Endodermal cell (in vitro differentiated cells): ENCODE data around the genes LAS1L and HEPH.

DNA sequence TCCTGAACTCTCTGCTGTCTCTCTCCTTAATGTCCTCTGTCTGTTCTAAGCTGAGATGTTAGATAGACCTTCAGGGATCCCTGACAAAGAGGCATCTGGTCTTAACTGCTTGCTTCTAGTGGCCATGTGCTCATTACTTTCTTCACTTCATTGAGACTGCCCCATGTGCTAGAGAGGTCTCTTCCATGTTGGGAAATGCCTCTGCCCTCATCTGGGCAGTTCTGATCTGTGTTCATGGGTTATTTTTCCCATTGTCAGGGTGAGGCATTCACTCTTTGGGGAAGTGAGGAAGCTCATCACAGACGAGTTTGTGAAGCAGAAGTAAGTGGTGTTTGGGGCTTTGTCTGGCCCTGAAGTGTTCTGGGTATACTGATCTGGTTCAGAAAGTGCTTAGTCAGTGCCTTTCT, 6.2 kb downstream of the TRO start:
- PRO-cap: no peak

- PRO-cap: no peak
These were observed 920 bp downstream of the MAGEH1 start for GRCh38 chrX:55452393-55453701.

- PRO-cap: no peak
These were observed 29.0 kb upstream of the RRAGB start for GRCh38 chrX:55688439-55689030.

DNA sequence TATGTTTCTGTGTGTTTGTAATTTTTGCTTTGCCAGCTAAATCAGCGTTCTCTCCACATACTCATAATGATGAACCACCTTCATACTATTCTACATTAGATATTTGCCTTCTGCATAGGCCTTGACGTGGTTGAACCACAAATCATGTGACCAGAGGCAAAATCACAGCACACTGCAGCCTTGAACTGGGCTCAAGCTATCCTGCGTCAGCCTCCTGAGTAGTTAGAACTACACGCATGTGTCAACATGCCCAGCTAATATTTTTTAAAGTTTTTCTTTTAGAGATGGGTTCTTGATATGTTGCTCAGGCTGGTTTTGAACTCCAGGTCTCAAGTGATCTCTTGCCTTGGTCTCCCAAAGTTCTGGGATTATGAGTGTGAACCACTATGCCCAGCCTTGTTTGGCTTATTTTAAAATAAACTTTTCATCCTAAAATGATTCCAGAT, 9.6 kb downstream of the UBQLN2 start:
- PRO-cap: no peak

GRCh38 chrX:56813171-56814005, 84.3 kb downstream of the NBDY start:
- PRO-cap: no peak

DNA sequence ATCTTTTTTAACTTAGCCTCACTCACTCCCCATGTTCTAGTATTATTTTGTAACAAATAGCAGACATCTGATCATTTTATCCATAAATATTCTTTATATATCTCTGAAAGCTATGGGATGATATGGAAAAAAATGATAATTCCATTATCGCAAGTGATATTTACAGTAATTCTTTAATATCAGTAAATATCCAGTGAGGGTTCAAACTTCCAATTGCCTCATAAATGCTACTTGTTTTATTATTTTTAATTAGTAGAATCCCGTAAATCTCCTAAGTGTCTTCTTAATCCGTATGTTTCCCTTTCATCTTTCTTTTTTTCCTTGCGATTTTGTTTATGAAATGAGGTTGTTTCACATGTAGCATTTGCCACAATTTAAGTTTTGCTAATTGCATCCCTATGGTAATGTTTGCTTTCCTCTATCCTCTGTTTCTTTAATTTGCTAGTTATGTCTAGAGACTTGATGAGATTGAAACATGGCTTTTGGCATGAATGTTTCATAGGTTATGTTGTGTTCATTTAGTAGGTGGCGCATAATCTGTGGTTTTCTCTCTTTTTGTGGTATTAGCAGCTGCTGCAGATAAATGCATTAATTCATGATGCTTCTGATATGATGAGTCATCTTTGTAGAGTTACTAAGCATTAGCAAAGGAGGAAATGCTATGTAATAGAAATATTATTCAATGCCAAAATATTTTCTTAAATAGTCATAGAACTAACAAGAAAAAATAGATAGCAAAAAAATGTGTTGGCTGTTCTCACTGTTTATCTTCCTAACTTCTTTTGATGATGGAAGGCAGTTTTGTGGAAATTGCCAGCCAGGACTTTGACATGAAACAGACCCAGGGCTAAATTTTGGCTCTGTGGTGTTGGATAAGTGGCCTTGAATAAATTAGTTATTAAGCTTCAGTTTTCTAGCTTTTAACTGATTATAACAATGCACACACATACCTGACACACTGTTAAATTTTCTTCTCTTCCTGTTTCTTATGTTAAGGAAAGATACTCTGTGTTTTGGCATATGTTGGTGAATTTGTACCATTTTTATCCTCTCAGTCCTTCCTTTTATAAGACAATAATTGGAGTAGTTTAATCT, 3.5 kb downstream of the ZXDB start:
- PRO-cap: no peak

DNA sequence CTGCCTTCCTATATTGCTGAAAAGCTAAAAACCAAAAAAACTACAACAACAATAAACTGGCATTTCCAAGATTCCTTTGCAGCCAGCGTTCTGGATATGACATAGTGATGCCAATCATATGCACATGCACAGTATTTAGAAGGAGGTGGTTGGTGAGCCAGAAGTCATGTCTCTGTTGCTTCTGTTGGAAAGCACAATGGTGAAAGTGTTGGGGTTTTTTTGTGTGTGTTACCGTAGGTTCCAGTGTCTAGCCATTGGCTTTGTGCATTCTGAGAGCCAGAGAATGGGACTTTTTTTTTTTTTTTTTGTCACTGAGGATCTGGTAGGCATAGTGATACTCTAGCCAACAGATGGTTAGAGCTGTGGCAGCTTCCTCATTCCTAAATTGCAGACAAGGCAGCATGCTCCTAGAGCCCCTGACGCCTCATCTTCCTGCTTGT, 27.2 kb downstream of the ARHGEF9 start:
- PRO-cap: no peak

DNA sequence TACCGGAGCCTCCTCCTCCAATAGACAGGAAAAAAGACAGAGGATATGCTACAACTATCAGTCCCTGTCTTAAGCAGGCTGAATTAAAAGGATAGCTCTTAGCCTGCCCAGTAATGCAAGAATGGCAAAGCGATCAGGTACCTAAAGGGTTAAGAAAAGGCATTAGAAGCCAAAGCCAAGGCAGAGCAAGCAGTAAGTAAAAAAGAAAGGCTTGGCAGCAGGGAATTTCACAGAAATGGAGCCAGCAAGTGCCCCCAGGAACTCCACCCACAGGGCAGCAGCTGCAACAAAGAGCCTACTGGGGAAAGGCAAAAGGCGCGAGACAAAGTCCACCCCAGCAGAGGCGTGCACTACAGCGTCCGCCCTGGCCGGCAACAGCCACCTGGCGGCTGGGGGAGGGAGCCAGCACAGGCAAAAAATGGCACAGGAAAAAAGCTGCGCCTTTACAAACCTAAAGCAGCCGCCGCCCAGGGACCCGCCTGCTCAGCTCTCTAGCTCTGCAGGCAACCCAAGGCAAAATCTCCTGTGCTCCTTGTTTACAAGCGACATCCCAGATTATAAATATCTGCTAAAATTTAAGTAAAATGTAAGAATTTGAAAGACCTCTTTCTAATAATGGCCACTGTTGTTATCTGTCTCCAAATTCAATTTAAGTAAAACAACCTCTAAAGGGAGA, 162.3 kb downstream of the ZC3H12B start:
- PRO-cap: bidirectional peak, plus-strand start at position 446 of the sequence, minus-strand start at position 288 of the sequence

DNA sequence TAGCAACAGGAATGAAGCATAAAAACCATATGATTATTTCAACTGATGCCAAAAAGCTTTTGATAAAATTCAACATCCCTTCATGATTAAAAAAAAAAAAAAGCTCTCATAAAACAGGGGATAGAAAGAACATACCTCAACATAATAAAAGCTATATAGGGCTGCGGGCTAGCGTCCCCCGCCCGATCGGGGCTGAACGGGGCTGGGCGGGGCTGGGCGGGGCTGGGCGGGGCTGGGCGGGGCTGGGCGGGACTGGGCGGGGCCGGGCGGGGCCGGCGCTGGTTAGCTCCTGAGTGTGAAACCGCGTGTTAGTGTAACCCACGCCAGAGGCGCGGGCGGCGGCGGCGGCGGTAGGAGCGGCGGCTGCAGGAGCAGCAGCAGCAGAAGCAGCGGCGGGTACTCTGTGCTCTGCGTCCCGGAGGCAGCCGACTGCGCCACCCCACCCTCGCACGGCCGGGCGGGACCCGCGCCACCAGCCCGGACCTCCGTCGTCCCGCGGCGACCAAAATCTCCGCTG, 128.2 kb downstream of the LAS1L start:
- PRO-cap: unidirectional peak, plus-strand start at position 326 of the sequence

DNA sequence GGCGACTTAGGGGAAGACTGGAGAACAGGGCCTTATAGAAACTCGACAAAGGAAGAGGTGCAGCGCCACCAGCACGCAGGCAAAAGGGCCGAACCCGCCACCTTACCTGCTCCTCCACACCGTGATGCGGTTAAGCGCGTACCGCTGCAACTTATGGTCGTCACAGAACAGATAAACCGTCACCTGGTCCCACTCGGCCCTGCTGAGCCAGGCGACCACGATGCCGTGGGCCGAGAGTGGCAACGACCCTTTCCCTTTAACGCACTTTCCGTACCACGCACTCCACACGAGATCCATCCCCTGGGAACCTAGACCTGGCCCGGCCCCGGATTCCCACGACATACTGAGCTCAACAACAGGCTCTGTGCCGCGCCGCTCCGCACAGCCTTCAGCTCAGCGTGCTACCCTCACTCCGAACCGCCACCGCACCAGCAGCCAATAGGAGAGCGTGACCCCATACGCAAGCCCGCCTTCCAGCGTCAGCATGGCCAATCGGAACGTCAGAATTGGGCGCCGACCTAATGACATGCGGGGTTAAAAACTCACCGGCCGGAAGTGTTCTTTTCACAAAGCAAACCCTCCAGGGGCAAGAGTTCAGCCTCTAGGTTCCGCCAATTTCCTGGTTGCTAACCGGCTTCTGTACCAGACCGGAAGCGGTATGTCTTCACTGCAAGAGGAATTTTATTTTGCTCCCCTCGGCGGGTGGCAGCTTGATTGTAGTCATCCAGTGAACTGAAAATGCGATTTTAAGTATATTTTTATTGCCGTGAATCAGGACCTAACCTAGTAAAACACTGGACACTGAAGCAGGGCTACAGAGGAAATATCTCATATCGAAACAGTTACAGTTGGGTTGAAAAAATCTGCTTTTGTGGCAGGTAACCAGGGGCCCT, at the start of gene LAS1L:
Gene LAS1L (minus strand): TSS at position 414 of the 893 bp plus-strand sequence.
- PRO-cap: bidirectional peak, plus-strand start at position 672 of the sequence, minus-strand start at position 366 of the sequence

DNA sequence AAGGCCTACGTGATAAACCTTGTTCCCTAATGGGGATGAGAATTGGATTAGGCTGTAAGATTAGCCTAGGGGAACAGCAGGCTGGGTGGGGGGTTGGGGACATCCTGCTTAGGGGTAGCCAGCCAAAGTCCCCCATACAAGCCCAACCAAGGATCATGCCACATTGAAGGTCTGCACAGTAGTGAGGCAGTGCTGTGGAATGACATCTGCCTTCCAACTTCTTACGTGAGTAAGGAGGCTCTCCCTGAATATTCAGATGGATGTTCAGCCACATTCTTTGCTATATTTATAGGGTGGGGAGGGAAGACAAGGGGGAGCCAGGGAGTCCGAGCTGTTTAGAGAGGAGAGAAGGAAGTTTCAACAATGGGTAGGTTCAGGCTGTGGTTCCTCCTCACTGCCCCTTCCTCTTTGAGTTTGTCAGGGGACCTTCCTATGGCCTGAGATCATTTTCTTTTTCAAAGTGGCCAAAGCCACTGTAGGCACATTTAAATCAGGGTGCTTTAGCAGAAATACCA, 29.7 kb downstream of the MSN start:
- PRO-cap: no peak

DNA sequence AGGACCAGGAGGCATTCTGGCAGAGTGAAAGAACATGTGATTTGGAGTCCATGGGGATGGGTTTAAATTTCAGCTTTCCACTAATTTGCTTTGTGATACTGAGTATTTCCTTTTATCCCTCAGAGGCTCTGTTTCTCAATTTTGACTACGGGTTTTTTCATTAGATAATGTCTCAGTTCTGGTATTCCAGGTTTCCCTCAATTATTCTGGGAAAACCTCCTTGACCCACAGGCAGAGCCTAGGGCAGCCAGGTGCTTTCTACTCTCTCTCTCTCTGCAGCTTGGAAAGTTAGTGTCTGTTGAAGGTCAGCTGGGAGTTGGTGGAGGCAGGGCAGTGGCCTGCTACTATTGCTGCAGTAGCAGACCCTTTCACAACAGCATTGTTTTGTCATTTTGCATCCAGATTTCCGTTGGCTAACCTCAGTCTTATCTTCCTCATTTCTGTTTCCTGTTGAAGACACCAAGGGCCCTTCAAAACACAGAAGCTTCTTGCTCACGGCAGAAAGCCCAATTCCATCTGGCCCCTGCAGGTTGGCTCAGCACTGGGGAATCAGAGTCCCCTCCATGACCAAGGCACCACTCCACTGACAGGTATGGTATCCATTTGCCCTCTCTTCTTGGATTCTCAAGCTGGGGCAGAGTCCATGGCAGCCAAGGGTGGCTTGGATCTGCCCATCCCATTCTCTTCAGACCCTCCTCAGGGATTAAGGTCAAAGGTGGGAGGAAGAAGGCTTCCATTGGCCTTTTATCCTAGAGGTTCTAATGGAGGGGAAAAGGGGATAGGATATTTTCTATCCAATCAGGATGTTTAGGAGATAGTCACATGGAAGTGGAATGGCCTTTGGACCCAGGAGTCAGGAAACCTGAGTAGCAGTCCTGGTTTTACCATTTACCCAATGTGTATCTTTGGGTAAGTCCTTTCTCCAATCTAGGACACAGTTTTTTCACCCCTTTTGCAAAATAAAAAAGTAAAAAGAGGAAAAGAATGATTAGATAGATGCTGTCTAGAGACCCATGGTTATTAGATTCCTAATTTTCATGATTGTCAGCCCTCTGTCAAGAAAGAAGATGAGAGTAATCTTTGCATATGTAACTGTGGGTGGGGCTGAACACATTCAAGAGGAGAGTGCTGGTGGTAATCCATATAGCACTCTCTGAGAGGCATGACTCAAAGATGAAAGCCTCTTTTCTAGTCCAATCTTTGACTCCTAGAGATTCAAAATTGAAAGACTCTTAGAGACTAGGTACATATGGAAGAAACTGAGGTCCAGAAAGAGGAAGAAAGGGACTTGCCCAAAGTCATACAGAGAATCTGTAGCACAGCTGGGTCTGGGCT, 24.5 kb downstream of the VSIG4 start:
- PRO-cap: no peak

DNA sequence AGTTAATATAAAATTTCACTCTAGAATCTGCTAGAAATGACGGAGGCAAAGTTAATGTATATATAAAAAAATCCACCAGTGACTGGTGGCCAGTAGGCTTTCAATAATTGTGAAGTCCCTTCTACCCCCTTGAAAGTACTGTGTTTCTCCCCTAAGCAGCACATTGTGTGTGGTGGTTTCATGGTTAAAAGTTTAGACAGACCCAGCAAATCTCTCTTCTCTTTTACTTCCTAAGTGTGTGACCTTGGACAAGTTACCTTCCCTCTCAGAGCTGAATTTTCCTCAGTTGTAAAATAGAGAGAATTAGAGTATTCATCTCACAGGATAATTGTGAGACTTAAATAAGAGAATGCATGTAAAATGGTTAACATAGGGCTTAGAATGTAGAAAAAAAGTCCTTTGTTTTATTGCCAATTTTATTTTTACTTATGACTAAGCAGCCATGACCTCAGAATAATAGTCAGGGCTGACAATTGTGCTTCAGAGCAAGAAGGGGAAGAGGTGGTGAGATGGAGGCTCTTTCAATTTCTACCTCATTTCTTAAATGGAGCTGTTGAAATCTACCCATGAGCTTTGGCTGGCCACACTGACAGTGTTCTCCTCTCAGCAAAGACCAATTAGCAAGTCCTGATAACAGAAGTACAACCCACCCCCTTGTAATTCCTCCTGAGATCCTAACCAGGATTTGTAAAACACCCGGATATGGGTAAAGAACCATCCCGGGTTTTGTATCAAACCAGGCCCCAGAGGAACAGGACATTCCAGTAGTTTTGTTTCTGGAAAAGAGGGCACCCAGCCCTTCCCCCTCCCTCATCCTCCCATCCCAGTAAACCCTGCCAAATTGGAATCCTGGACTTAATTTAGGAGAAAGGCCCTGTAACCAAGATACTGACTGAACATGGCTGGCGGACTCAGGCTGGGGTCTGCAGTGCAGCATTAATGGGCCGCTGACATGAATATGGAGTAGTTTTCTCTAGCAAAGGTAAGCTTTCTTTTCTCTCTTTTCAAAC, at the start of gene HEPH:
Gene HEPH (plus strand): TSS at position 759 of the 1,010 bp plus-strand sequence.
- PRO-cap: unidirectional peak, plus-strand start at position 729 of the sequence

GRCh38 chrX:66751355-66751772, 112.5 kb upstream of the EDA2R start:
- PRO-cap: no peak

DNA sequence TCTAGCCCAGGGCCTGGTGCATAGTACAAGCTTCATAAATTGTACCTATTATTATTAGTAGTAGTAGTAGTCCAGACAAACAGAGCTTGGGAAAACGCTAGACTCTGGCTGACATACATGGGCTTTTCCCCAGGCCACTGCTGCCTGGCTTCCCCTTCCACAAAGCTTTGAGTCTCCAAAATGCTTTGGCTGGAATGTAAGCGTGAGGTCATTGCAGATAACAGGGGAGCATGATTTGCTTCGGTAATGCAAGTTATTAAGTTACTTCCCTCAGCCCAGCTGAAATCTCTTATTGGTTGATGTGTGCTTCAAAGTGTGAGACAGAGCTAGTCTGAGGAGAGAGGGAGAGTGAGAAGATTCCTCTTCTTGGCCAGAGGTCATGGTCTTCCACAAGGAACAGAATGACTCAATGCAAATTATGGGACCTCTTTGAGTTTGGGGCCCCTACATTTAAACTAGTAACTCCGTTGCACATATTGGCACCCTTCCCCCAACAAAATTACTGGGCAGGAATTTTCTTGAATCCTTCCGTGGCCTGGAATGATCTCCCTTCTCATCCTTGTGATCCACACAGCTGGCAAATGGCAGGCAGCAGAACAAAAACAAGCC, 19.7 kb downstream of the AR start:
- PRO-cap: no peak

GRCh38 chrX:67694684-67694982, 150.8 kb downstream of the AR start:
- PRO-cap: no peak

GRCh38 chrX:68405290-68405915, 27.9 kb downstream of the OPHN1 start:
- PRO-cap: no peak

- PRO-cap: no peak
These were observed 5.2 kb upstream of the OPHN1 start for GRCh38 chrX:68438412-68438943.

DNA sequence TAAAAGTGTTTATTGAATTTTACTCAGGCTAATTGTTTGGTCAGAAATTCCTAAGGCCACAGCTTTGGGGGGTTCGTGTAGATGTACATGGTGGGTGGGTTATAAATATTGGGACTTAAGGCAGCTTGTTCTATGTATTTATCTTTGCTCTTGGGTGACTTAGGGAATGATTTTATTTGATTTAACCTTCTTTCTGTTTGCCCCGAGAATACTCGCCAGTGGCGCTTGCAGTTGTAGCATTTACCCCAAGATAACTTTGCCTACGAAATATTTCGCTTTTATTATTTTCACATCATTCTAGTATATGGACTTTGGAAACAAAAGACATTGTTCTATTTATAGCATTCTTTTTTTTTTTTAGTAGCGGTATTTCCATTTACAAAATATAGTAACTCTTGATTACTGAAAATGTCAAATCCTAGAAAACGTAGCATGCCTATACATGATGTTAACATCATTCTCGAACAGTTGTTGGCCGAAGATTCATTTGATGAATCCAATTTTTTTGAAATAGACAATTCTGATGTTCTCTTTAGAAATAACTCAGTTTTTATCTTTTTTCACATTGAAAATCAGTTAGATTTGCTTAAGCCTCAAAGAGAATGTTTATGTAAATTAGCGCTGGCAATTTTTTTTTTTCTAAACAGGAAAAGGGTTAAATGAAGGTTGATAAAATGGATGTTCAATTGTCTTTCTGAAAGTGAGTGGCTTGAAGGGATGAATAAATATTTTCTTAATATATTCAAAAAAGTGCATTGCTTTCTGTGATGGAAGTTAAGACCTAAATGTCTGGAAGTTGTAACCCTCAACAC, 35.3 kb downstream of the YIPF6 start:
- PRO-cap: no peak

- PRO-cap: no peak
These were observed 36.9 kb downstream of the STARD8 start for GRCh38 chrX:68684226-68684847.